Measurements from ENCODE around the genes SFTPA1 and NUTM2B.

GRCh38 chr10:79452187-79452713 is 6.8 kb upstream of the ZCCHC24 start:
- PRO-cap, result no peak
- RRBS, result no CpG with 5 or more reads among the region's 11 CpGs

- PRO-cap, result no peak
- RRBS, result no CpG with 5 or more reads among the region's 1 CpG
Measured at GRCh38 chr10:79610809-79611004, at the start of gene SFTPA1. Gene SFTPA1 (plus strand): TSS chr10:79610939.

GRCh38 chr10:79702937-79703280 is at the start of gene NUTM2B:
Gene NUTM2B (plus strand): TSS chr10:79703227.
- PRO-cap, result no peak
- RRBS, result no CpG with 5 or more reads among the region's 2 CpGs

DNA sequence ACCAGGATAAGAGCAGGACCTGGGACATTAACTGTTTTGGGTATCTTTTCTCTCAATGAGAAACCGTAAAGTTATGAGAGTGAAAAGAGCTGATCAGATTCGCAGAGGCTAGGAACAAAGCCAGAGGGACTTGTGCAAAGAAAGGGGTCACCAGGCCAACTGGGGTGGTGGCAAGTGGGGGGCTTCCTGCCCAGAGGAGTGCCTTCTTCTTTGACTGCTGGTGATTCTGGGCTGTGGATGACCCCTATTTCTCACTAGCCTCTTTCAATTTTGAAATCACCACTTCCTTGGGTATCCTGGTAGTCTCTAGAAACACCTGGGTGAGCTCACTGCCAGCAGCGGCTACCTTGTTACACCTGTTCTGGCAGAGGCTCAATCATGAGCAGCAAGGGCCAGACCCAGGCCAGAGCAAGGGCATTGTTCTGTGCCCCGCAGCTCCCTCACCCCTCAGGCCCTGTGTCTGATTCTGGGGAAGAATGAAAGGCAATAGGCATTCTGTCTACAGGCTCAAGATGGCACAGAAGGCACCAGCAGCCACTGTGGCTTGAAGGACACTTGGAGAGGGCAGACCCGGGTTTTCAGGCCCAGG is 984 bp downstream of the SFTPD start:
- PRO-cap, result no peak
- RRBS, result no CpG with 5 or more reads among the region's 5 CpGs

DNA sequence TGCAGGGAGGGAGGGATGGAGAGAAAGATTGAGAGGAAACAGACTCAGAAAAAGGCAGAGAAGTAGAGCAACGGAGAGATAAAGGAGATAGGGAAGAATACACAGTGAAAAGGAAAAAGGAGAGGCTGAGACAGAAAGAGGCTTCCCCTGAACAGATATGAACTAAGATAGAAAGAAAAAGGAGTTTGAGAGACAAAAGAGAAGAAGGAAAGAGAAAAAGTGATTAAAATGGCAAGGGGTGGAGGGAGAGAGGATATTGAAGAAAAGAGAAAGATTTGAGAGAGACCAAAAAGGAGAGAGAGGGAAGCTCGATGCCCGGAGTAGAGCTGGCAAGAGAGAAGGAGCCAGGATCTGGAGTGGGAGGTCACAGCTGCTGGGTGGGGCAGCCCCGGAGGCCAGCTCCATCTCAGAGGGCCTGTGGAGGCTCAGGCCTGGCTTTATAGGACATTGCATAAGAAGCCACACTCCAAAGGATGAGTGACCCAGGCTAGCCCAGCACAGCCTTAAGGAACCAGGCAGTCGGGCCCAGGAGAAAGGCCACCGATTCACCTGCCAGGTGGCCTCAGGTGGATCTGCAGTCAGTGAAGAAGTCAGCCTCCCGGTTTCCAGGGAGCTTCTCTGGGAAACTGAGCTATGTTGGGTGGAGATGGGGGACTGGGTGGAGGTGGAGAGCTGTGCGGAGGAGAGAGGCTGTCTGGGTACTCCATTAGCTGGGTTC is 581 bp downstream of the PLAC9 start:
- PRO-cap, result no peak
- RRBS, result no CpG with 5 or more reads among the region's 8 CpGs

- PRO-cap, result no peak
- RRBS, result no CpG with 5 or more reads among the region's 11 CpGs
Measured at GRCh38 chr10:80172521-80173456, 32.5 kb downstream of the ANXA11 start.

- PRO-cap, result no peak
- RRBS, result no CpG with 5 or more reads among the region's 5 CpGs
Measured at GRCh38 chr10:80197944-80198403, 7.4 kb downstream of the ANXA11 start.

DNA sequence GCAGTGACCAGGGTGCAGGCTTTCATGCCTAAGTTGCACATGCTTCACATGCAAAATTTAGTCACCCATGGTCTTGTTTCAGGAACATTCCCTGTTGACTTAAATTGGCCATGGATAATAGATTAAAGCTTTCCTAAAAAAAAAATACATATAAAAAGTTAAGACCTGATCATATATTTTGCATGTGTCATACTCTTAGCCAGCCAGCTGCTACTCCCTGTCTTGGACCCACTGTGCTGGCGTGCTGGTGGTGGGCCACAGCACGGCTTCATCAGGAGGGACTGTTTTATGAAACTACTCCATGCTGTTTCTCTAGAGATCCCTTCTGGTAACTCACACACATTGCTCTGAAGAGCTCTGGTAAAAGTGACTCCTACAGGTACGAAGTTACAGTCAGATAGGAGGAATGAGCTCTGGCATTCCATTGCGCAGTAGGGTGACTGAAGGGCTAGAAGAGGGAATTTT is 778 bp downstream of the MAT1A start:
- PRO-cap, result no peak
- RRBS, result no CpG with 5 or more reads among the region's 4 CpGs

GRCh38 chr10:80357600-80358079 is 1.1 kb downstream of the DYDC2 start:
- PRO-cap, result no peak
- RRBS, result no CpG with 5 or more reads among the region's 8 CpGs

DNA sequence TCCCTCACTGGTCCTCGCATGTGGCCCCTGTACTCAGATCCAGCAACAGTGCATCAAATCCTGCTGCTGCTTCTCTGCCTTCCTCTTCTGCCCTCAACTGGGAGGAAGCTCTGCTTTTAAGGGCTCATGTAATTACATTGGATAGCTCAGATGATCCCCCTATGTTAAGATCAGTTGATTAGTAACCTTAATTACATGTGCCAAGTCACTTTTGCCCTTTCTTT is 22.9 kb downstream of the TSPAN14 start:
- PRO-cap, result no peak
- RRBS, result no CpG with 5 or more reads among the region's 1 CpG

GRCh38 chr10:80477287-80478300 is 23.5 kb downstream of the TSPAN14 start:
- PRO-cap, result no peak
- RRBS, result no CpG with 5 or more reads among the region's 5 CpGs

- PRO-cap, result no peak
- RRBS, result no CpG with 5 or more reads among the region's 9 CpGs
Measured at GRCh38 chr10:80502649-80503335, 34.9 kb upstream of the SH2D4B start.

GRCh38 chr10:80536494-80536972 is 1.2 kb upstream of the SH2D4B start:
- PRO-cap, result no peak
- RRBS, result no CpG with 5 or more reads among the region's 10 CpGs

DNA sequence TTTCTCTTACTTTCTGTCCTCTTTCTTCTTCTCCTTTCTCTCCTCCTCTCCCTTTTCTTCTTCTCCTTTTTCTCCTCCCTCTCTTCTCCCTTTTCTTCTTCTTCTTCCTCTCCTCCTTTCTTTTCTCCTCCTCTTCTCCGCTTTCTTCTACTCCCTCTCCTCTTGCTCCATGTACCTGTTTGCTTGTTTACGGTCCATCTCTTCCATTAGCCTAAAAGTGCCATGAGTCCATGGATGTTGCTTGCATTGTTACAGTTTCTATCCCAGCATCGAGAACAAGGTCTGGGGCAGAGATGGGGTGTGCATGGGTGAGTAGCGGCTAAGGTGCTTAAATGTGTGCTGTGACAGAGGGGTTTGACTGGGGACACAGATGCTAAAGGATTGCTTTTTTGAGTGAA is 7.7 kb downstream of the SH2D4B start:
- PRO-cap, result no peak
- RRBS, result no CpG with 5 or more reads among the region's 4 CpGs

DNA sequence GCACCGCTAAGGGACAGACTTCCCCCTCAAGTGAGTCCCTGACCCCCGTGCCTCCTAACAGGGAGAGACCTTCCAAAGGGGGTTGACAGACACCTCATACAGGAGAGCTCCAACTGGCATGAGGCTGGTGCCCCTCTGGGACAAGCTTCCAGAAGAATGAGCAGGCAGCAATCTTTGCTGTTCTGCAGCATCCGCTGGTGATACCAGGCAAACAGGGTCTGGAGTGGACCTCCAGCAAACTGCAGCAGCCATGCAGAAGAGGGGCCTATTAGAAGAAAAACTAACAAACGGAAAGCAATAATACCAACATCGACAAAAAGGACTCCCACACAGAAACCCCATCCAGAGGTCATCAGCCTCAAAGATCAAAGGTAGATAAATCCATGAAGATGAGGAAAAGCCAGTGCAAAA is 280.8 kb downstream of the SH2D4B start:
- PRO-cap, result no peak
- RRBS, result no CpG with 5 or more reads among the region's 5 CpGs

GRCh38 chr10:82349329-82350163 is 474.6 kb downstream of the NRG3 start:
- PRO-cap, result bidirectional peak, plus-strand start at chr10:82350019, minus-strand start at chr10:82349875; unidirectional peak, minus-strand start at chr10:82350091
- RRBS, result no CpG with 5 or more reads among the region's 37 CpGs

GRCh38 chr10:83724834-83725293 is 414.4 kb upstream of the GHITM start:
- PRO-cap, result no peak
- RRBS, result no CpG with 5 or more reads among the region's 2 CpGs

DNA sequence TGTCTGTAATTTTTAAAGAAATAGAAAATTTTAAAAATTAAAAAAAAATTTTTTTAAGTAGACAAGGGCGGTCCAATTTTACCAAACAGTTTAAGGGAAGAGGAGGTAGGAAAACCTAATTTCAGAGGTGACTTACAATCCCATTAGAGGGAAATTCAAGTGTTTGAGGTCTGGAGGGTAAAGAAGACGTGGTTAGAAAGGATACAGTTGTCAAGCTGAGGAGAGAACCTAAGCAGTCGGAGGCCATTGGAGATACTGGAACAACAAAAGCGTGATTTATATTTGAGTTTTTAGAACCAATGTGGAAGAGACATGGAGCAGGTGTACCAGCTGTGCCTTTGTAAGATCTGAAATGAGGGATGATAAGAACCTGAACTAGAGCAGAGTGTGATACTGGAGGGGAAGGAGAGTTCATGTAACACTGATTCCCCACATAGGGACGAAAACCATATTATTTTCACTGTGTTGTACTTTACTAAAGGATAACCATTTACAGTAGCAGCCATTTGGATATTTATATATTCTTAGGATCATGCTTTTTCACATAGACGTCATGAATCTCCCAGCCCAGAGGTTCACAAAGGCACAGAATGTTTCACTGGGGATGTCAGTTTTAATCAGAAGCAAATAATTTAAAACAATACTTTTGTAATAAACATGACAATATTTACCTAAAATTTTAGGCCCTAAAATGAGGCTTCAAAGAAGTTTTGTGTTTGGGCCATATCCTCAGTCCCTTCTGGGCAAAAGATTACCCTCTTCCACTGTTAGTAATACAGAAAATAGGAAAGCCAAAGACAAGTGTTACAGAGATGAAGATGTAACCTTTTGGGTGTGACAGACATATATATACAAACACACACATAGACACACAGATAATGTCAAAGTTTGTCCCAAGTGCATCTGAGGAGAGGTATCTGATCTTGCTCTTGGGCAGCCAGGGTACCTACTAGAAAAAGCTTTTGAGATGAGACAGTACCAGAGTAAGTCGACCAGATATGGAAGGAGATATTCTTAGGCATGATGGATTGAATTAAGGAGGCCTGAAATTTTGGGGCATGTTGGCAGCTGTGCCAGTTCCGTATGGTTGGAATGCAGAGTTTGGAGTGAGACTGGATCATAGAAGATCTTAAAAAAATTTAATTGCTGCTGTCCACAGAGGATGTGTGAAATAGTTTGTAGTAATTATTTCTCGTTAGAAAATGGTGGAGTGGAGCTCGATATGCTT is 7.1 kb downstream of the GHITM start:
- PRO-cap, result no peak
- RRBS, result no CpG with 5 or more reads among the region's 10 CpGs

- PRO-cap, result no peak
- RRBS, result 61% methylated on average over 2 of the region's 8 CpGs
Measured at GRCh38 chr10:84158888-84159424, 14.6 kb upstream of the GPR15LG start.

- PRO-cap, result no peak
- RRBS, result no CpG with 5 or more reads among the region's 7 CpGs
Measured at GRCh38 chr10:84184402-84185024, 9.8 kb upstream of the CDHR1 start.

Data from Caco-2 (cell line).